ENCODE measurements around a stretch of chr7.

GRCh38 chr7:35374701-35374991, 120.7 kb upstream of the TBX20 start:
- PRO-cap, 2 experiments, result no peak in any of the 2 experiments

GRCh38 chr7:35418754-35419396, 165.0 kb upstream of the TBX20 start:
- PRO-cap, 2 experiments, result no peak in any of the 2 experiments

- PRO-cap, 2 experiments, result no peak in any of the 2 experiments
Observed at GRCh38 chr7:35883646-35884029, 82.8 kb downstream of the SEPTIN7 start.

- PRO-cap, 2 experiments, result no peak in any of the 2 experiments
Observed at GRCh38 chr7:36130887-36131505, 22.1 kb upstream of the EEPD1 start.

- PRO-cap, 2 experiments, result no peak in any of the 2 experiments
Observed at GRCh38 chr7:36154103-36155135, 1.4 kb downstream of the EEPD1 start.

- PRO-cap, 2 experiments, result no peak in any of the 2 experiments
Observed at GRCh38 chr7:36207644-36208443, 54.8 kb downstream of the EEPD1 start.

GRCh38 chr7:36210575-36211381, 57.7 kb downstream of the EEPD1 start:
- PRO-cap, 2 experiments, result no peak in any of the 2 experiments

GRCh38 chr7:36291350-36292545, 75.3 kb downstream of the MATCAP2 start:
- PRO-cap, 2 experiments, result peak in 2 of 2 experiments; most common plus-strand start chr7:36292301 (in 1); most common minus-strand start chr7:36292199 (in 2)

- PRO-cap, 2 experiments, result no peak in any of the 2 experiments
Observed at GRCh38 chr7:36298766-36299393, 68.2 kb downstream of the MATCAP2 start.

DNA sequence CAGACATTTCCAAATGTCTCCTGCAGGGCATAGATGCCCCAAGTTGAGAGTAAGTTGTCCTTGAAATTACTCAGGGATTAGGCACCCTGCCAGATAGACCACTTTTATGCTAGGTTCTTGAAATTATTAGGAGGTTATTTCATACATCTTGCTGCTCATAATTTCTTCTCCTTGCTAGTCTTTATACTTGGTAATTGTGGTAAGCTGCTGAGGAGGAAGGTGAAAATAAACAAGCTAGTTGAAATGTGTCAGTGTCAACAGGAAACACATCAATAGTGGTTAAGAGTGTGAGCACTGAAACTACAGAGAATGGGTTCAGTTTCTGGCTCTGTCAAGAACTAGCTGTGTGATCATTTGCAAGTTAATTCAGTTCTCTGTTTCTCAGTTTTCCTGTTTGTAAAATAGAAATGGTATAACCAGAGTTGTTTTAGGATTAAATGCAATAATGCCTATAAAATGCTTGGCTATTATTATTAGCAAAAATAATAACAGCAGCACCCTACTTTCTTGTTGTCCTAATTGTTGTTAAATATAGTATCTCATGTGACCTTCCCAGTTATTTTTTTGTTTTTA, 63.8 kb upstream of the AOAH start:
- PRO-cap, 2 experiments, result no peak in any of the 2 experiments

DNA sequence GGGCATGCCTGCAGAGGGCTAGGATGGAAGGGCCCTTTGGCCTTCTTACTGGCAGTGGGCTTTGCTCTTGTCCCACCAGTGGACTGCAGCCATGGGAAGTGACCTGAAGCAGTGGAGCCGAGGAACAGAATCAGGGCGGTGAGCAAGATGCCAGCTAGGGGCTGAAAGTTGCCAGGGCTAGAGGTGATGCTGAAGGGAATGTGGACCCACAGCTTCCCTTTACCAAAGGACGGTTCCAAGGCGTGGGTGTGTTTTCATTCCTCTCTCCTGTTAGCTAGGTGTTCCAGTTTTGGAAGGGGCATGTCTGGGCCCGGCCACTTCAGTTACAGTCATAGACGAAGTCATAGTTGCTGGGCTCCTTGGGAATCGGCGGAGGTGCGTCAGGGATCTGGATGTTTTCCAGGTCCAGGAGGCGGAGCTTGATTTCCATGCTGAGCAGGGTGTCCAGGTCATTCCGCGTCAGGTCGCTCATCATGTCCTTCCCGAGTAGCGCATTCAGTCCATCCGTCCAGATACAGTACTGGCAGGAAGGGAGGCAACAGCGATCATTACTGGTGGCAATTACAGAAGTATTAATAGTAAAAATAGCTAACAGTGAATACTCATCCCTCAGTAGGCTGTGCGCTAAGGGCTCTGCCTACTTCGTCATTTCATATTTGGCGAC, 131.1 kb upstream of the AOAH start:
- PRO-cap, 2 experiments, result no peak in any of the 2 experiments

GRCh38 chr7:36945729-36946378, 221.6 kb upstream of the AOAH start:
- PRO-cap, 2 experiments, result no peak in any of the 2 experiments

- PRO-cap, 2 experiments, result no peak in any of the 2 experiments
Observed at GRCh38 chr7:37031720-37032555, 307.6 kb upstream of the AOAH start.

GRCh38 chr7:37293621-37293894, 155.1 kb downstream of the ELMO1 start:
- PRO-cap, 2 experiments, result no peak in any of the 2 experiments

DNA sequence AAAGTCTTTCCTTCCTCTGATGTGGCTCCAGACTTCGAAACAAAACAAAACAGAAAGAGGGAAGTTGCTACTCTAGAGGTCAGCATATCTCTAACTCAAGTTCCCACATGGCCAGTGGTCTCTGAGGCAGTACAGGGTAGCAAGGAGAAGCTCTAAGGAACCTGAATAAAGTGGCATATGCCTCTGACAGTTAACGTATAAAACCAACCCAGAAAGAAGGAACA, 56.6 kb downstream of the ELMO1 start:
- PRO-cap, 2 experiments, result no peak in any of the 2 experiments

- PRO-cap, 2 experiments, result no peak in any of the 2 experiments
Observed at GRCh38 chr7:37394009-37394565, 54.6 kb downstream of the ELMO1 start.

DNA sequence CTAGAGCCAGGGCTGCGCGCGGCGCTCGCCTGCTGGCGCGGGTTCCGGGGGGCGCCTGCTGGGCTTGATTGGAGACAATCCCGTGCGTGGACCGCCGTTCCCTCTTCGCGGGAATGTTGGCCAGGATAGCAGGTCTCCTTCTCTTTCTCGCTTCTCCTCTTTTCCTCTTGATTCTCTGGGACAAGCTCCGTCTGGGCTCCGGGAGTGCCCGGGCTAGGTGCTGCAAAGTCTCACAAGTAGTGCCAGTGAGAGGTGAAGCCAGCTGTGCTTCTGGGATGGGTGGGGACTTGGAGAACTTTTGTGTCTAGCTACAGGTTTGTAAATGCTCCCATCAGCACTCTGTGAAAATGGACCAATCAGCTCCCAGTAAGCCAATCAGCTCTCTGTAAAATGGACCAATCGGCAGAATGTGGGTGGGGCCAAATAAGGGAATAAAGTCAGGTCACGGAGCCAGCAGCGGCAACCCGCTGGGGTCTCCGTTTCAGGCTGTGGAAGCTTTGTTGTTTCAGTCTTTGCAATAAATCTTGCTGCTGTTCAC, 43.5 kb upstream of the ELMO1 start:
- PRO-cap, 2 experiments, result no peak in any of the 2 experiments

GRCh38 chr7:37511711-37512386, 63.2 kb upstream of the ELMO1 start:
- PRO-cap, 2 experiments, result peak in 1 of 2 experiments; most common plus-strand start chr7:37512105 (in 1); most common minus-strand start chr7:37512019 (in 1)

- PRO-cap, 2 experiments, result no peak in any of the 2 experiments
Observed at GRCh38 chr7:37531242-37531687, 82.6 kb upstream of the ELMO1 start.

DNA sequence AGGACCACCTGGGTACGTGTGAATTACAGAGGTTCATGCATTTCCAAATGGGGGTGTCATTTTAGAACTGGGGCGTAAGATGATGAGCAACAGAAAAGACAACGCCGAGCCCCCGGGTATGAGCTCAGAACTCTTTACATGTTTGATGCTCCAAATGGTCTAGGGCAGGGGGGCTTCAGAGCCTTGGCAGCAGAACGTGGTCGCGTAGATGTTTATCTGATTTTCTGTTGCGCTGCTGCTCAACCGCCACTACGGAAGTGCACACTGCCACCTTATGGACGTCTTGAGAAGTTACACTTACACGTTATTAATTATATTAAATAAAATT, 15.0 kb upstream of the NME8 start:
- PRO-cap, 2 experiments, result no peak in any of the 2 experiments

All from Metastatic Liver Carcinoma in the Lung (tissue), 2 donors.